Epithelial cell of alveolus of lung (primary cell): ENCODE measurements around a stretch of chr7.

DNA sequence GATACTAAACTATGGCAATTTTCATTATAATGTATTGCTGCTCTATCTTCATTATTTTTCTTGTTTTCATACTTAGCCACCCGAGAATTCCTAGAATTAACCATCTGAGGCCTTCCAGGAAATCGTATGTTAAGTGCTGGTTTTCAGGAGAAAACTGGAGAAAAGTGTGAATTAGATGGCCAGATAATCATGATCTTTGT lies 54.9 kb downstream of the AMPH start:
- RAMPAGE, long total RNA, result no peak
- RRBS, result no CpG with 5 or more reads among the region's 2 CpGs

DNA sequence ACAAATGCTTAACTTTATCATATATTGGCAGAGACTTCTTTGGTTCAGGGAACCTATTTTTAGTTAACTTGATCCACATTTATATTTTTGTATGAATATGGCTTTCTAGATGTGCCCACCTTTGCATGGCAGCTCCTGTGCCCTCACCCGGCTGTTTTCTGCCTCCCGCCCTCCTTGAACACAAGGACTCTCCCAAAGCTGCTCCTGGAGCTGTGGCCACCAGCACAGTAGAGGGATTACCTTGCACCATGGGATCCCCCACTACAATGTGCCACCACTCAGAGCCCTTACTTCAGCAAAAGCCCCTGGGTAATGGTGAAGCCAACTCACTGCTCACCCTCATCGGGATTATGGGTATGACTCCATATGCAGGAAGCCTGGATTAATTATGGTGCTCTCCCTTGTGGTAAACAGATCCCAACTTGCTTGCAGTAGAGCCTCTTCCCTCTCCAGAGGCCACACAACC lies 5.4 kb upstream of the AMPH start:
- RAMPAGE, long total RNA, result no peak
- RRBS, result no CpG with 5 or more reads among the region's 3 CpGs

- RAMPAGE, long total RNA, result no peak
- RRBS, result no CpG with 5 or more reads among the region's 2 CpGs
Measured at GRCh38 chr7:39014076-39014473, 36.4 kb downstream of the POU6F2 start.

GRCh38 chr7:39406303-39406778 lies 159.9 kb upstream of the YAE1 start:
- RAMPAGE, long total RNA, result no peak
- RRBS, result no CpG with 5 or more reads among the region's 12 CpGs

DNA sequence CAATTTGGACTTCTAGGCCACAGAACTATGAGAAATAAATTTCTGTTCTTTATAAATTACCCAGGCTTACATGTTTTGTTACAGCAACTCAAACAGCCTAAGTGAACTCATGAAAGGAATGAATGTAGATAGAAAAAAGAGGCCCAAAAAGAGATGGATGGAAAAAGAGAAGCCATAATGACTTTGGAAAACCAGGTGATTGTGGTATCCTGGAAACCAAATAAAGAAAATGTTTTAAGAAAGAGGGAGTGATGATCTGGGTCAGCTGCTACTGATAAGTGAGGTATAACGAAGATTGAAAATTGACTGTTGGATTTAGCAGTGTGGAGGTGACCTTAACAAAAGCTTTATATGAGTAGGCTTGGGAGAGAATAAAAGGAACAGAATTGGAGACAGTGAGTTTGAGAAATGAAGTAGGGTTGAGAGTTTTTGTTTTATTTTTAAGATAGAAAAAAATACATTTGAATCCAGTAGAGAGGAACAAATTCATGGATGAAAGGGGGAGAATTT lies 26.3 kb downstream of the RALA start:
- RAMPAGE, long total RNA, result no peak
- RRBS, result no CpG with 5 or more reads among the region's 1 CpG

- RAMPAGE, long total RNA, result no peak
- RRBS, result no CpG with 5 or more reads among the region's 6 CpGs
Measured at GRCh38 chr7:39663710-39664897, 40.7 kb downstream of the RALA start.

DNA sequence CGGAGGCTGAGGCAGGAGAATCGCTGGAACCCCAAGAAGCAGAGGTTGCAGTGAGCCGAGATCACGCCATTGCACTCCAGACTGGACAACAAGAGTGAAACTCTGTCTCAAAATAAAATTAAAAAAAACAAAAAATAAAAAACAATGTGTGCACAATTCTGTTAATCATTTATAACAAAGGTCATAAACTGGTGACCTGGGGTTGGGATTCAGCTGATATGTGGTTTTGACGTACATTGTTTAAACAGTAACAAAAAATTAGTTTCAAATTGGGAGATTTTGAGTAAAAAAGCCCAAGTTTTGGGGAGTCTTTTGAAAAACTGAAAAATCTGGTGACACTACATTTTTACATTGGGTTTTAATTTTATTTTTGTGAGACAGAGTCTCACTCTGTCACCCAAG lies 11.8 kb downstream of the MPLKIP start:
- RAMPAGE, long total RNA, result no peak
- RRBS, result no CpG with 5 or more reads among the region's 5 CpGs

GRCh38 chr7:41059253-41059929 lies 643.5 kb downstream of the INHBA start:
- RAMPAGE, long total RNA, result no peak
- RRBS, result no CpG with 5 or more reads among the region's 3 CpGs

DNA sequence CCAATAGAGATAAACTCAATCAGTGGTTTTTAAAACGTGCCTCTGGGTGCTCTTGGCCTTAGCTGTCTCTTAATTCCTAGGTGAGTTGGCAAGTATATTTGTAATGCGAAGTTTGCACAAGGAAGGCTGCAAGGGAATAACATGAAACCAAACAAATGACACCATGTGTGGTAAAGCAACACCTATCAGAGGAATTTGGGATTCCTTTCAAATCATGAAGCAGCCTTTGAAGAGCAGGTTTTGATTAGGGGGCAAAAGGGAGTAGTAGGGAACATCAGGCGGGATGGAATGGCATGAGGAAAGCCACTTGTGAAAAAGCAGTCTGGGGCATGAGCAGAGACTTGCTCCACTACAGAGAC lies 284.5 kb downstream of the INHBA start:
- RAMPAGE, long total RNA, result no peak
- RRBS, result no CpG with 5 or more reads among the region's 3 CpGs

GRCh38 chr7:41466542-41467109 lies 236.3 kb downstream of the INHBA start:
- RAMPAGE, long total RNA, result no peak
- RRBS, result no CpG with 5 or more reads among the region's 3 CpGs

DNA sequence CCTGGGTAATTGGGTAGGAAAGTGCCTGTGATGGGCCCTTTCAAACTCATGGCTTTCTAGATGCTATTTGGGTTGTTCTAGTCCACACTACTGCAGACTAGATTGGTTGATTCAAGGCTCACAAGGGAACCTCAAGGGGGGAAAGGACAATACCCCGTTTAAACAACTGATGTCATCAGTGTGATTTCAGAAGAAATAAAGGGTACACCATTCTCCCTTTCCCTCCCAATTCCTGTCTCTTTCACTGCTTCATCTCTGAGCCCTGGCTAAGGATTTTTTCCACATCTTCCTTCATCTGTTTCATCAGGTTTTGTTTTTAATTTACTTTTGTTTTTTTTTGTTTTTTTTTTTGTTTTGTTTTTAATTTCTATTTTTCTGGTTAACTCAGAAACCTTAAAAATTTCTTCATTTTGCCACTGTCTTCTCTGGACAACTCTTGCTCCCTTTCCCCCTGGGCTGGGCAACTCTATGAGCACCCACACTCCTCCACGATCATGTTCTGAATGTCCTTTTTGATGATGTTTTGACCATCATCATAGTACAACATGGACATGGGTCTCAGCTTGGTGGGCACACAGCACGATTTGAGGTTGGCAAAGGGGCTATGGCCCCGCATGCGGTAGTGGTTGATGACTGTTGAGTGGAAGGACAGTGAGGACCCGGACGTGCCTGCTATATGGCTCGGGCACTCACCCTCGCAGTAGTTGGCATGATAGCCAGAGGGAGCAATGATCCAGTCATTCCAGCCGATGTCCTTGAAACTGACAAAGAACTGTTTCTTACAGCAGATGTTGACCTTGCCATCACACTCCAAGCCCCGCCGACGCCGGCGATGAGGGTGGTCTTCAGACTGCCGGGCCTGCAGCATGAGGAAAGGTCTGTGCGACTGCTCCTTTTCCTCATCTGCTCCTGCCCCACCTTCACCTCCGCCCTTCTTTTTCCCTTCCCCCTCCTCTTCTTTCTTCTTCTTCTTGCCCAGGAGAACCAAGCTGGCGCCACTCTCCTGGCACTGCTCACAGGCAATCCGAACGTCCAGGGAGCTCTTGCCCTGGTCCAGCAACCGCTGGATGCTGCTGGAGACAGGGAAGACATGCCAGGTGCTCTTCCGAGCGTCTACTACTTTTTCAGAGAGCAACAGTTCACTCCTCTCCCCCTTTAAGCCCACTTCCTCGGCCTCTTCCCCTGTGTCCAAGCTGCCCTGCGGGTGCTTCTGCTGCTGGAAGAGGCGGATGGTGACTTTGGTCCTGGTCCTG lies 13.3 kb downstream of the INHBA start:
- RAMPAGE, long total RNA, result no peak
- RRBS, result no CpG with 5 or more reads among the region's 27 CpGs

DNA sequence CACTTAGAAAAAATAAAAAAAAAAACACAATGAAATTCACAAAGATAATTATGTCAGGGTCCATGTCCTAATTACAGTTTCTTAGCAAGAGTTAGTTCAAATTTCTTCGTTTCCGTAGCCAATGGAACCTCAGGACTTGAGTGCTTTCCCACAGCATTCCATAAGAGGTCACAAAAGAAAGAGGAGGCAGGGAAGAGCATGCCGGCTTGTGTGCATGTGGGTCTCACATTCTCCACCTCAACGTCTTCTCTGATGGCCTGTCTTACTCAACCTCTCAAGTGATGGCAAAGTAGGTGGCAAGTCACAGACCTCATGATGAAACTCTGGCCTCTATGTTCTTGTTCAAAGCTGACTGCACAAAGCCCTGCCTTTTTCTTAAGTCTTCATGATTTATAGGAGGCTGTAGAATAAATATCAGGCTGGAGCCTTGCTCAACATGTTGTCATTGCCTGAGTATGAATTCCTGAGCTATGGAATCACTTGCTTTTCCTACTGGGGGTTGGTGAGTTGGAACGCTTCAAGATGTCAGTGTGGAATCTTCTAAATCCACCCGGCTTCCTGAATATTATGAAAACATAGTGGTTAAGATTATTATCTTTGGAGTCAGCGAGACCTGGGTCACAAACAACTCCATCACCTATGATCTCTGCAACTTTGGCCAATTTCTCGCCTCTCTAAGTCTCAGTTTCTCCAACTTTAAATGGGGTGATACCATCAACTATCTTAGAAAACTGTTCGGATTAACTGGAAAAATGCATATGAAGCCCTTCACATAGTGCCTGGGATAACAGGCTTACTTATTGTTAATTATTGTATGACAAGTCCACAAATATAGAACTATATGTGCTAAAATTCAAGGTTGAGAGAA lies 213.7 kb upstream of the INHBA start:
- RAMPAGE, long total RNA, result no peak
- RRBS, result no CpG with 5 or more reads among the region's 9 CpGs

DNA sequence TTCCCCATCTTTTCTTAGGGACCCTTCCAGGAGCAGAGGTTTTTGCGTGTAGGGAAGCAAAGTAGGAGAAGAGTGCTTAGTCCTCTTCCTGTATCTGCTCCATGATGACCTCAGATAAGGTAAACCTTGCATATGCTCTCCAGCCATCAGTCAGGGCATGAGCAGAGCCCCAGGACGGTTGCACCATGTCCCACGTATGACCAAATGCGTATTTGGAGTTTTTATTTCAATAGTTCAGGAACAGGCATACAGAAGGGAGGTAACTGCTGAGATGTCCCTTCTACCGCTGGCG lies 253.4 kb upstream of the INHBA start:
- RAMPAGE, long total RNA, result no peak
- RRBS, result no CpG with 5 or more reads among the region's 6 CpGs

DNA sequence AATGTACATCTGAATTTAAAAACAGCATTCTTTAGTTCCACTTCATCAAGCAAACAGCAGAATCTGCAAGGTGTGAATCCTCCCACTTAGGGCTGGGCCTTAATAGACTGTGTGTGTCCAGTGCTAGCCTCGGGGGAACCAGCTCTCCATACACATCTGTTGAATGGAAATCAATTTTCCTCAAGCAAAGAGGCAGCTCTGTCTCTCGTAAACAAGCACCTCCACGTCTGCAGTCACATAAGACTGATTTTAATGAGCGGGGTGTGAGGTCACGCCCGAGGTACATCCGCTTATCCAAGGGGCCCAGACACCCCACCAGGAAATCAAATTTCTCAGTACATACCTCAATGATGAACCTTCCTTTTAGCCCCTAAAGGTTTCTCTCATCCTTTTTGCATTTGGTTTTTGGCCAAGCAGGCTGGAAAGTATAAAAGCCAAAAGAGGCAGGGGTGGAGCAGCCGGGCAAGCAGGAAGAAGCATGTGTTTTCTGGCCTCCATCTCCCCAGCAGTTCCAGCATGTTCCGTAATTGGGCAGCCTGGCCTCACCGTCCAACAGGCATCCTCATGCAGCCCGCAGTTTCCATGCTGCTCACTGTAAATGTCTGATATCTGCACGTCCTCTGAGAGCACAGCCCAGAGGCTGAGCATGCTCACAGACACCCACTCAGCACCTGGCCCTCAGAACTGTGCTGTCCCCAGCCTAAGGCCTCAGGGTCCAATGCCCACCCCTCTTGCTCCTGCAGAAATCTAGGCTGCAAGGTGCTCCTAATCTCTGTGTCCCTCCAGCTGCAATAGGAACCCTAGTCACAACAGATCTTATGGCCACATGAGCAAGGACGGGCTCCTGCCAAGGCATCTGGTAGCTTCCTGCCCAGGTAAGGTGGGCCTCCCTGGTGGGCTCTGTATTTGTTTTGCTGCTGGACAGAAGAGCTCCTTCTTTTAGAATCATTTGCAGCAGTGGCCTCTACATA lies 131.1 kb downstream of the GLI3 start:
- RAMPAGE, long total RNA, result no peak
- RRBS, result no CpG with 5 or more reads among the region's 13 CpGs

DNA sequence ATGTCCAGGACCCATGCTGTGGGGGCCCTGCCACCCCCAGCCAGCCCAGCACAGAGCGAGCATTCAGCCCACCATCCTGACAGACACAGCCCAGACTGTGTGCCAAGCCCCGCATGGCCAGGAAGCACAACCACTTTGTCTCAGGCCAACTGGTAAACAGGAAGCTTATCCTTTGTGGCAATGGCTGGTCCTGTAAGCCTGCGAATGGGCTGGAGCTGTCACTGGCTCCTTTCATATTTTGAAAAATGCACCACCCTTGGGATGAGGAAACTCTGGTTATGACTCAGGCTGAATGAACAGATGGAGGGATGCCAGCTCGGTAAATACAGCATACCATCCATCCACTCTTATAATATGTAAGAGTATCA lies 64.9 kb downstream of the STK17A start:
- RAMPAGE, long total RNA, result no peak
- RRBS, result no CpG with 5 or more reads among the region's 4 CpGs

DNA sequence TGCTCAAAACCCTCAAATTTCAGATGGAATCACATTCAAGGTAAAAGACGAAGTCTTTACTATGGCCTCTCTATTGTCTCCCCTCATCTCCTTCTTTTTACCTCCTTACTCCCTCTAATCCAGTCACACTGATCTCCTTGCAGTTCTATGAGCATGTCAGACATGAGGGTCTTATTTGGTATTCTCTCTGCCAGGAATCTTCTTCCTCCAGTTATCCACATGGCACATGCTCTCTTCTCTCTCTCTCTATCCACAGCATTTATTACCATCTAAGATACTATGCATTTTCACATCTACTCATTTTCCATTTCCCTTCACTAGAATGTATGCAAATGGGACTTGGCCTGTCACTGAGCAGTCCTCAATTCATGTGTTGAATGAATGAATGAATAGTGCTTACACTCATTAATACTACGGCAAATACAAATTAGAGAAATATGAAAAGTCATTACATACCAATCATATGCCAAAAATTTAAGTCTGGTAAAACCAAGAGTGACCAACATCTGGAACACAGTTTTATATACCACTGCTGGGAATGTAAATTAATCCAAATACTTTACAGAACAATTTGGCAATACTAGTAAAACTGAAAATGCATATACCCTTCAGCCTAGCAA lies 34.0 kb downstream of the COA1 start:
- RAMPAGE, long total RNA, result no peak
- RRBS, result no CpG with 5 or more reads among the region's 2 CpGs

- RAMPAGE, long total RNA, result no peak
- RRBS, result no CpG with 5 or more reads among the region's 6 CpGs
Measured at GRCh38 chr7:43800339-43800743, 41.9 kb downstream of the BLVRA start.

DNA sequence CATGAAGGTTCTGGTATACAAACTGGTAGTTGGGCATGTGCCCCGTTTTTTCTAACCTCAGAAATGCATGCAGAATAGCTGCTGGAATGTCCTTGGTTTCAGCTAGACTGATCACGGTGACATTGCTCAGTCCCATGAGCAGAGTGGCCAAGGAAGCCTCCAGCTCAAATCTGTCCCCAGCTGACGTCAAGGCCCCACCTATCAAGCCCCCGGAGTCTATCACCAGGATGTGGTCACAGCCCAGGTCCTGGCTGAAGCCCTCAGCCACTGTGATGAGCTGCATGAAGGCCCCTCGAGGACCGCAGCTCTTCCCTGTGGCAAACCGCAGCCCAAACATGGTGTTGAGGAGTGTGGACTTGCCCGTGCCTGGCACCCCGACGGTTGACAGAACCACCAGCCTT lies 7.7 kb upstream of the MRPS24 start:
- RAMPAGE, long total RNA, result no peak
- RRBS, result no CpG with 5 or more reads among the region's 10 CpGs

- RAMPAGE, long total RNA, result no peak
- RRBS, result no CpG with 5 or more reads among the region's 4 CpGs
Measured at GRCh38 chr7:43900924-43901395, 5.4 kb downstream of the URGCP start.

GRCh38 chr7:43990093-43990757 lies 7.5 kb upstream of the SPDYE1 start:
- RAMPAGE, long total RNA, result no peak
- RRBS, result no CpG with 5 or more reads among the region's 14 CpGs